Skeletal muscle cell (primary cell): ENCODE measurements around a stretch of chr14.

GRCh38 chr14:68679695-68680231 lies 113.1 kb downstream of the ZFP36L1 start:
- RRBS, result no CpG with 5 or more reads among the region's 6 CpGs

GRCh38 chr14:68723292-68723648 lies 69.6 kb downstream of the ZFP36L1 start:
- RRBS, result no CpG with 5 or more reads among the region's 2 CpGs

GRCh38 chr14:68734124-68734622 lies 58.7 kb downstream of the ZFP36L1 start:
- RRBS, result no CpG with 5 or more reads among the region's 9 CpGs

DNA sequence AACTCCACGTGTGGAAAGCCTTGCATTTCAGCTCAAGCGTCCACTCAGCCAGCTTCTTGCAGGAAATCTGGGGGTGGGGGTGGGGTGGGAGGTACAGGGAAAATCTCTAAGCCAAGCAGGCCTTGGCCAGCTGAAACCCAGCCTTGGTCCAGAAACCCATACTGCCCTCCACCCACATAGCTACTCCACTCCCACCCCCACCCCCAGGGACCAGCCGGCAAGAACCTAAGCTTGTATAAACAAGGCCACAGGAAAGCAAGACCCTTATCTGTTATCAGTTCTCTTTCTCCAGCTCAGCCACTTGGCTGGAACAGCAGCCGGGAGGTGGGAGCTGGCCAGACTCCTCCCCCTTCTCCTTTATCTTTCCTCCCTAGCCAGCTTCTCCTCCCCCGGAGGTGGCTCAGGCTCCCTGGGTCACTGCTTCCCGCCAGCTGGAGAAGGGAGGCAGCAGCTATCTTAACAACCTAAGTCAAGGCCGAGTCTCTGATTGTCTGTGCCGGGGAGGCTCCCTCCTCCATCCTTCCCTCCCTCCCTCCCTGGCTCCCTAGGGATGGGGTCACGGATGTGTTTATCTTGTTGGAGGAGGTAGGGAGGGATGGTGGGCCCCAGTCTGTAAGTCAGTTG lies 30.0 kb downstream of the ZFP36L1 start:
- RRBS, result 15% methylated on average over 2 of the region's 9 CpGs

DNA sequence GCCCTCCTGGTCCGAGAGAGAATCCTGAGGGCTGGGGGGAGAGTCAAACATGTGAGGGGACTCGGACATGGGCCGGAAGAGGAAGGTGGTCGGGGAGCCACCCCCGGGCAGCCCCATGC lies 3.4 kb downstream of the ZFP36L1 start:
- RRBS, result no CpG with 5 or more reads among the region's 5 CpGs

DNA sequence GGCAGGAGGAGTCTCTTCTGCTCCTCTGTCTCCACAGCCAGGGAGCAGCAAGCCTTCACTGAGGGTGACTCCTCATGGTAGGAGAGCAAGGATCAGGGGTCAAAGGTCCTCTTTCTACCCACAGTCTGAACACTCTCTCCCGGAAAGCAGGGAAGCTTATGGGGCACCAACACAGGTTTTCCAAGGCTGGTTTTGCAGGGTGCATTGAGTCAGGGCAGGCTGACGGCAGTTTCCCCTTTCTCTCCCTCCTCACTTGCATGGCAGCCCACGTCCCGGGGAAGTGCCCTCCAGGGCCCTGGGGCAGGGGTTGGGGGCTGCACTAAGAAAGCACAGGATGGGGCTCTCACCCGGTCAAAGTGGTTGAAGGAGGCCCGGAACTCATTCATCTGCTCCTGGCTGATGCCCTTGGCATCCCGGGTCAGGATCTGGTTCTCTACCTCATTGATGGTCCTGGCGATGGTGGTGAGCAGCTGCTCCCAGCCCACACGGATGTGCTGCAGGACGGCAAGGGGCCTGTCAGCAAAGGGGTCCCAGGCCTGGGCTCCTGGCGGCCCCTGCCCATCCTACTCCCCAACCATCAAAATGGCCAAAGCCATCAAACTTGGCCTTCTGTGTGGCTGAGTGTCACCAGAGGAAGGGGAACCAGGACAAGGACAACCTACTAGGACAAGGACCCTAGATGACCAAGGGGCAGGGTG lies 86.9 kb upstream of the ZFP36L1 start:
- RRBS, result 96% methylated on average over 3 of the region's 11 CpGs

- RRBS, result no CpG with 5 or more reads among the region's 9 CpGs
Measured at GRCh38 chr14:68903477-68904233, 75.4 kb downstream of the ACTN1 start.

- RRBS, result no CpG with 5 or more reads among the region's 3 CpGs
Measured at GRCh38 chr14:68936756-68937405, 42.2 kb downstream of the ACTN1 start.

- RRBS, result no CpG with 5 or more reads among the region's 10 CpGs
Measured at GRCh38 chr14:68970135-68970875, 8.8 kb downstream of the ACTN1 start.

DNA sequence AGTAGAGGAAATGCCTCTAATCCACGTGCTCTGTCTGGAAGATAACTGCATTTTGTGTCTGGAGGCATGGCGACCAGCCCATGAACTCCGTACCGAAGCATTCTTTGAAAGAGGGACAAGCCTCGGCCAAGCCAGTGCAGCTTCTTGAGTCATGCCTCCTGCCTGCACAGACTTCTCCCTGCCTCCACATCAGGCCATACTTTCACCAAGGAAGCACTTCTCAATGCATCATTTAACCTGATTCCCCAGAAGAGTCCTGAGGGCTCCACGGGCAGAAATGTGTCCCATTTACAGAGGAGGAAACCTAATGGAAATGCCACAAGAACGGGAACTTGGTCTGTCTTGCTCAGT lies 3.4 kb downstream of the ACTN1 start:
- RRBS, result no CpG with 5 or more reads among the region's 7 CpGs

- RRBS, result no CpG with 5 or more reads among the region's 9 CpGs
Measured at GRCh38 chr14:69053336-69053639, 74.2 kb upstream of the ACTN1 start.

GRCh38 chr14:69079362-69080054 lies 73.4 kb downstream of the DCAF5 start:
- RRBS, result no CpG with 5 or more reads among the region's 5 CpGs

DNA sequence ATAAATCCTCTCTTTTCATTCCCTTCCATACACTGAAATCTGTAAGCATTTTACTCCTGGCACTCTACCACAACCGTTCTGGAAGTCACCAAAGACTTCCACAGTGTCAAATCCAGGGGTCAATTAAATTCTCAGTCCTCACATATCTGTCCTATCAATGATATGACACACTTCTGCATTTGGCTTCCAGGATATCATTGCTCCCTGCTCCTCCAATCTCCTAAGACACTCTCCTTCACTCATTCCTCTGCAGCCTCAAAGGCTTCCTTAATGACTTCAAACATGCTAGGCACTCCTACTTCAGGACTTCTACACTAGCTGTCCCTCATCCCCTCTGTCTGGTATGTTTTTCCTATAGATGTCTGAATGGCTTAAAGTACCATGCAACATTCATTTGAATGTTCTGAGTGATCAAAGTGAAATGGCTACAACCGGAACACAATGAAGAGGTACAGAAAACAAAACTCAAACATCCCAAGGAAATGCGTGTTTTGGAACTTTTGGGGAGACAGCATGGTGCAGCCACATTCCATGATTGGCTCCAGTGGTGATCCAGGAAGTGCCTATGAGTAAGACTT lies 12.3 kb downstream of the ERH start:
- RRBS, result no CpG with 5 or more reads among the region's 3 CpGs

- RRBS, result no CpG with 5 or more reads among the region's 26 CpGs
Measured at GRCh38 chr14:69573552-69574079, 1.1 kb downstream of the CCDC177 start.

GRCh38 chr14:69616237-69616600 lies 4.8 kb downstream of the SUSD6 start:
- RRBS, result no CpG with 5 or more reads among the region's 1 CpG

- RRBS, result no CpG with 5 or more reads among the region's 8 CpGs
Measured at GRCh38 chr14:70537080-70538064, 2.6 kb upstream of the ADAM20 start.

DNA sequence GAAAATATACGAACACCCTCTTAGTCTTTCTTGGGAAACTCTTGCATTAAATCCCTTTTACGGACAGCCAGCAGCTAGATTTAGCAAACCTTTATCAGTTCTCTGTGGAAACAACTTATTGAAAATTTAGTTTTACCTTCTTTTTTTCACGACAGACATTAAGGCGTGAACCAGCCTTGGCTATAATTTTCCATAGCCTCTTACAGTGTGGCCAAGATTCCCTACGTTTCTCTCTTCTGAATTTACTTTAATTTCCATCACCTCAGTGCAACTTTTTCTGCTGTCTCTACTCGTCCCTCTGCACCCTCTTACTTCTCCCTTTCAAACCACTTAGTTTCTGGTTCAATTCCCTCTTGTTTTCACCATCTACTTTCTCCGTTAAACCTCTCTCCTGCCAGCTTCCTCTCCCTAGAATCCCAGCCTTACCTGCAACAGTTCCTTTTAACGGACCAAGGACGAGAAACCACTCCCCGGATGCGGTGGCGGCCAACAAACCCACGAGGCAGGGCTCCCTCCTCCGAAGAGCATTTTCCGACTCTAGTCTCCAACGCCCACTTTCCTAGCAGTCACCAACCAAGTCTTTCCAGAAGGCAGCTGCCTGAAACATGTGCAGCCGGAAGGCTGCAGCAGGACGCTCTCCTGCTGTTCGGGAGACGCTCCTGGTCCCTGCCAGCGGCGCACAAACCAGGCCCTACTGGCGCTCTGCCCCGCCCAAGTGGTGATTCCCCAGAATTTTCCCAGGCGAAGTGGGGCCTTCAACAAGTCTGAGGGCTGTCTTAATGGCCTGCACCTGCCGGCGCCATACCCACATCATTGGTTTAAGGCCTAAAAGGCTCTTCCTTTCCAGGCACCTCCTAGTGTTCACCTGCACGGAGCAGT lies 20.9 kb upstream of the ADAM20 start:
- RRBS, result no CpG with 5 or more reads among the region's 28 CpGs

- RRBS, result no CpG with 5 or more reads among the region's 36 CpGs
Measured at GRCh38 chr14:70640877-70641609, 673 bp upstream of the TTC9 start.